GM23248 (cell line): ENCODE results near the genes SEC22C and HIGD1A.

- RAMPAGE, long total RNA, result no peak
Measured at GRCh38 chr3:42052340-42053639, 38.4 kb upstream of the TRAK1 start.

GRCh38 chr3:42148973-42149472, 57.9 kb downstream of the TRAK1 start:
- RAMPAGE, long total RNA, result no peak

DNA sequence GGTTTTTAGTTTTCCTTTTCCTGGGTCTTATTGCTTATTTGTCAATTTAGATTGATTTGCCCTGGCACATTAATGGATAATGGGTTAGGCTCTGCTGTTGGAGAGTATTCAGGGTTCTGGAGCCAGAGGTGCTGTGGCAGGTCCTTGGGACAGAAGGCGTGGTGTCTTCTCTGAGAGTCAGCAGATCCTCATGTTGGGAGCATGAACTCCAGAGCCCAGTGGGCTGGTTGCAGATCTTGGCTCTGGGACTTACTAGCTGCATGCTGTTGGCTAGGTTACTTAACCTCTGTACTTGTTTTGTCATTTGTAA, 77.7 kb downstream of the CCK start:
- RAMPAGE, long total RNA, result no peak

- RAMPAGE, long total RNA, result no peak
Measured at GRCh38 chr3:42230832-42231232, 35.2 kb downstream of the CCK start.

DNA sequence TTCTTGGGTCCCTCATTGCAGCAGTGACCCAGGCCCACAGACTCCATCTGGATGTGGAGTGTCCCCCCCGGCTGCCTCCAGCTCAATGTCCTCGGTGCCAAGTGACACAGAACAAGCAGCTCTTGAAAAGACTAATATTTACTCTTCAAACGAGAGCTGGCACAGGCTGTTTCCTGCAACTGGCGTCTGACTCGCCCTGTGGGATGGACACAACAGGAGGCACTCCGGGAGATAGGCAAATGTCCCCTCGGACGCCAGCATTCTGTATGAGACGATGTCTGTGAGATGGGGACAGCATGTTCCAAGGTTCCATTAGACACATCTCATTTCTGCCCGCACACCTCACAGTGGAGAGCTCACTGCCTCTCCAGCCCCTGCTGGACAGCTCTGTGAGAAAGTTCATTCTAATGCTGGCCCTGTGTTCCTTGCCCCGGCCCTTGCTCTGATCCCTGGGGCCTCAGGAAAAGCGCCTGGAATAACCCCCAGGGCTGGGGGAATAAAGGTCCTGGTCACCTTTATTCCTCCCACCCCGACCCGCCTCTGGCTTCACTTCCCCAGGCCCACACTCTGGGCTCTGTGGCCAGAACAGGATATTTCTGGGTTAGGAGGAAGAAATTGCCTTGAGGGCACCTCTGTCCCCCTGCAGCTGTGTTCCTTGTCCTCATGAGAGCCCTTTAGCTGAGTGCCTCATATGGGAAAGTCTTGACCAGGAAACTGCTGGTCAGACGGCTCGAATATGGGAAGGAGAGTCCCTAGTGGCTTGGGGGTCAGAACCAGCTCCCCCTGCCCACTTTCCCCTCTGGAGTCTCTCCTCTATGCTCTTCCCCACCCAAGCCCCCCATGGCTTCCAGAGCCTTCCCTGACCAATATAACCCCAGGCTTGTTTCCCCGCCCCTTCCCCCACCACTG, 36.7 kb downstream of the SEC22C start:
- RAMPAGE, long total RNA, result no peak

DNA sequence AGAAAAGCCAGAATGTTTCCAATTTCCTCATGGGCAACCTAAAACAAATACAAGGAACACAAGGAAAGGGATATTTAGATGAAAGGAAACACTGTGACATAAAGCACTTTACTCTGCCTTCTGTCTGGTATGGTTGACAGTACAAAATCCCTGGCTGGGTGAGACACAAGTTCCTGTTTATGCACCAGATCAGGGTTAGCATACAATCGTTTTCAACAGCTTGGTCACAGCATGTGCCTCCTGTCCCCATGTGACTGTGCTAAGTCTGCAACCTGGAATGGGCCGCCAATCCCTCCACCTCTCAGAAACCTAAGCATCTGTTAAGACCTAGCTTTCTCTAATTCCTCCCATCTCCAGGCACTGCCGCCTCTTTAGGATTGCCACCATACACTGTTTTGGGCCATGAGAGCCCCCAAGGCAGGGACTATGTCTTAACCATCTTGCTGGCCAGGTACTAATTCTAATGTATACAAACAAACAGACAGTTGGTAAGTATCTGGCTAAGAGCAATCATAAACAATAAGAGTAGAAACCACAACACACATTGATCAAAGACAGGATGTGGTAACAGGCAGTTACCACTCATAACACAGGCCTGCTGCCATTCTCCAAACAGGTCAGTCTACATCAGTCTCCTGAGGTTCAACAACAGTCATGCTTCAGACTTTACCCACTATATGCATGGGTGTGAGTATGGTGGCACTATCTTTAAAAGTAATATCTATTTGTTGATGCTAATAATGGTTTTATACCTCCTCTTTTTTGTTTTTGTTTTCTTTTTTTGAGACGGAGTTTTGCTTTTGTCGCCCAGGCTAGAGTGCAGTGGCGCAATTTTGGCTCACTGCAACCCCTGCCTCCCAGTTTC, 25.6 kb downstream of the SEC22C start:
- RAMPAGE, long total RNA, result no peak

DNA sequence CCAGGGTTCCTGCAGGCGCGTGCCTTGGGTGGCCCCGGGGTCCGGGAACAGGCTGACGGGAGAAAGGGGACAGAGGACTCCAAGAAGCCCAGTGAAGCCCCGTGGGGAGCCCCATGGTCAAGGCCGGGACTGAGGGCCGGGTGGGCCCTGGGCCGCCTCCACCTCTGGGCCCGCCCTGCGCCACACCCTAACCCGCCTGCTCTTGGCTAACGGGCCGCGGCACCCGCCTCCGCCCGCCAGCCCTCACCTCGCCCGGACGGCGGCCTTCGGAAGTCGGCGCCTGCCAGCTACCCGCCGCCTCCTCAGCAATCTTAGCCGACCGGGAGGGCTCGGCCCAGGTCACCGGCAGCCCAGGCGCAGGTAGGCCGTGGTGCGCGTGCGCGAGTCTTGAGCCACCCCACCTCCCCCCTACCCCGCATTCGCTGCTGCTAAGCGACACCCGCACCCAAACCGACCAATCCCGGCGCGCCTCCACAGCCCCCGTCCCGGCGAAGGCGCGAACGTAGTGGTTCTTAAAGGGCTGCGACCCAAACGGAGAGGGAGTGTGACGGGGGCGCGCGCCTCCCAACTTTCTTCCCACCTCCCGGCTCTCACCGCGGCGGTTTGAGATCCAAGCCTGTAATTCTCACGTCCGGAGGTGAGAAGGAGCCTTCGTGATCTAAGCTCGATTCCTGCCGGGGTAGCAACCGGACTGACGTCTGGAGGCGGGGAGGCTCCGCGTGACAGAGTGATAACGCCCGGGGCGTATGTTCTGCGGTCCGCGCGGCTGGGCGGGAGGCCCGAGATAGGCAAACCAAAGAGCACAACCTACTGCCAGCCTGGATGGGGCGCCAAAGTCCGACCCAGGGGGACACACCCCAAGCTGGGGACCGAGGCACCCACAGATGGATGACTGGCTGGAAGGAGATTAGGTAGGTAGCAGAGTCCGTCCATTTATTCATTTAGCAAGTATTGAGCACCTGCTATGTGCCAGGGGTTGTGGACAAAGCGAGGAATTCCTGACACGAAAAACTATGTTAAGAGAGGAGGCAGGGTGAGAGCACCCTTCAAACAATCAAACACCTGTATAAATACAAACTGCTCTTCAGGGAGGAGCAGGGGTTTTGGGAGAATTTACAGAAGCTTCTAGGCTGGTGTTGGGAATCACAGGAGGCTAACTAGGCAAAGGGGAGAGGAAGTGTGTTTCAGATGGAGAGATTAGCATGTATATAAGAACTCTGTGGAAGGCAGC, at the start of gene SEC22C:
Gene SEC22C (minus strand): TSS at position 369 of the 1,231 bp plus-strand sequence.
- RAMPAGE, long total RNA, result start-site peak on the minus strand centred at position 342 of the sequence, 42 bp wide, 184 and 53 reads in 2 replicates

- RAMPAGE, long total RNA, result no peak
Measured at GRCh38 chr3:42636699-42637612, 16.5 kb upstream of the ZBTB47 start.

GRCh38 chr3:42651530-42651973, 1.9 kb upstream of the ZBTB47 start:
- RAMPAGE, long total RNA, result no peak

DNA sequence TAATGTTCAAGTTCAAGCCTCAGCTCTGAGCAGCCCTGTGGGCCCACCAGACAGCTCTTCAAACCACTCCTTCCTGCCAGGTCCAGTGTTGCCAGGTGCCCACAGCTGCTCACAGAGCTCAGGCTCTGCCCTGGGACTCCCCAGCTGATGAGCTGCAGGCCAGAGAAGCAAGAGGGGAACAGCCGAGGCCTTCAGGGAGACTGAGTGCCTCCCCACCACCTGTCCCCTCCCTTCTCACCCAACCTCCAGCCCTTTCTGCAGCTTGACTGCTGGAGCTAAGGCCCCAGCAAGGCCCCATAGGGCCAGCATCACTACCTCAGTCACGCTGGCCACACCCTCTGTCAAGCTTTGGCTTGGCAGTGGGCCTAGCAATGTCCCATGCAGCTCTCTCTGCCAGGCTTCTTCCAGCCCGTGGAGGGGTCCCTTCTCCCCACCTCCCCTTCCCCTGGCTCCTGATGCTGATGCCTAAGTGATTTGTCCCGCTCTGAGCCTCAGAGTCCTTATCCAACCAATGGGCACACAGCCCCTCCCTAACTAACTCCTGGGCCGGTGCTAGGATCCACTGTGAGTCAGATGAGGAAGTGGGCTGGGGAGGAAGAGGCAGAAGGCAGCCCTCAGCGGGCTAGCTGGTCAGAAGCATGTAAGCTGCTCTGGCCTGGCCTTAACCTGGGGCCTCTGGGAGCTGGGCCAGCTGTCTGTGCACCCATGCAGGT, 1.0 kb upstream of the ZBTB47 start:
- RAMPAGE, long total RNA, result no peak

DNA sequence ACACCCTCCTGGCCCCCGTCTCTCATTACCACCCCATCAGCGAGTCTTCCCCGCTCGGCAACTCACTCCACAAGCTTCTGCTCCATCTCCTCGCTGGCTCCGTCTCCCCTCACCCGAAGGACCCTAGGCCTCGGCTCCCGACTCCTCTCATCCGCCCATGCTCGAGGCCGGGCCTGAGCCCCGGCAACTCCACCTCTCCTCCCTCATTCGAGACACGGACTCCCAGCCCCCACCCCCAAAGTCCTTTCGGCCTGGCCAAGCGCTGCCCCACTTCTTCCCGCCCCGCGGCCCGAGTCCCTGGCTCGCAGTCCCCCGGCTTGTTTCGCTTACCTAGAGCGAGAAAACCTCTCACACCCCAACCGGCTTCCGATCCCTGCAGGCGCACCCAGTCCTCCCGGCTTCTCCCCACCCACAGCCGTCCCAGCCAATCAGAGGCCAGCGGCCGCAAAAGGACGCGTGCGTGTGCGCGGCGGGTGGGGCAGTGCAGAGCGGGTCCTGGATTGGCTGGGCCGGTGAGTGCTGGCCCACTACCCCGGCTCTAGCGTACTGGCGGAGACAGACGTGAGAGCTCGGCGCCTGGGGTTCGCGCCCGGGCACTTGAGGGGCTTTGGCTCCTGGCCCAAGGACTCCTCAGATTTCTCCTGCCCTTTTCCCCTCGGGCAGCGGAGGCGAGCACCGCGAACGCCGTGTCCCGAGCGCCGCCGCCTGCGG, at the start of gene HIGD1A:
Gene HIGD1A (minus strand): TSS at position 385 of the 711 bp plus-strand sequence.
- RAMPAGE, long total RNA, result start-site peak on the minus strand centred at position 373 of the sequence, 50 bp wide, 2,223 and 2,721 reads in 2 replicates

DNA sequence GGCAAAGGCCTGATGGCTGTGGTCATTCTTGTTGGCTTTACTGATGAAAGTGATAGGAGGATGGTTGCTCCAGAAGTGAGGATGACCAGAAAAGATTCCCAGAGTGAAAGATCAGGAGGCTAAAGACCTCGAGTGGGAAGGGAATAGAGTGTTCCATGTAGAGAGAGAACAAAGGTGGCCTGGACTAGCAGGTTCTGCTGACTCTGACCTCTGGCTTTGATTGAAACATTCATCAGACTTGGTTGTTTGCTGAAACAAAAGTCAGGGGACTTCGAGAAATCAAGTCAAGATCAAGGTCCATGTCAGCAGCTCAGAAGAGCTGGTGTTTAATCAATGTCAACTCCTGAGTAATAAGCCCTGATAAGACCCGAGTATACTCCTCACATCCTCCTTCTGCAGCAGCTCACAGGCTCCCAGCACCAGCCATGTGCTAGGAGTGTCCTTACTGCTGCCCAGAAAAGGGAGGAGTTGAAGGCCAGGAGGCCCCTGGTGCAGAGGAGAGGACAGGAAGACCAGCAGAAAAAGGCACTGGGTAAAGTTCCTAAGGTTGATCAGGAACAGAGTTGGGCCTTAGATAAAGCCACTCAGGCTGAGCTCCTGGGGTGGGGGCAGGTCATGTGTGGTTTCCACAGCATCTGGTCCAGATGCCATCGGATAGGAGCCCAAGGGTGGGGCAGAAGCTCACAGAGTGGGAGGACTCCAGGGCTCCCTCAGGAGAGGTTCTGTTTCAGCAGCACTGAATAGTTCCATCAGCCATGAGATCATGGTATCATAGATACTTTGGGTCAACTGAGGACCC, 19.8 kb downstream of the CYP8B1 start:
- RAMPAGE, long total RNA, result no peak

- RAMPAGE, long total RNA, result no peak
Measured at GRCh38 chr3:42871642-42872533, 3.8 kb downstream of the CYP8B1 start.

DNA sequence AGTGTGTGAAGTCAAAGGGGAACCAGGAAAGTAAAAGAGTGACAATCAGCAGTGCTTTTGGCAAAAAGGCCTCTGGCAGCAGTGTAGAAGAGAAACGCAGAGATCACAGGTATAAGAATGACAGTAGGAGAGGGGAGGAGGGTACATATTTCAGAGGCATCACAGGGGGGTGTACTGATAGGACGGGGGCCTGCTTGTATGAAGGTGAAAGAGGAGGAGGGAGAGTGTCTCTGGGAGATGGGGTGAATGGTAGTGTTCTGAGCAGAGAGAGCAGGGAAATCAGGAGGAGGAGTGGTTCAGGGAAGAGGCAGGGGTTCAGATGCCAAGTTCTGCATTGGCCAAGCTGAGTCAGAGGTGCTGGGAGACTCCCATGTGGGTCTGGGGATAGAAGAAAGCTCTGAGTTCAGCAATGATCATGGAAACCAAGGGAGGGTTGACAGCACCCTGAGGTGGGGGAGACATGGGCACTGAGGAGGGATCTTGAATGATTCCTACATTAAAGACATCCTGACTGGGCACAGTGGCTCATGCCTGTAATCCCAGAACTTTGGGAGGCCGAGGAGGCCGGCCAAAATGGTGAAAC, 3.0 kb downstream of the CYP8B1 start:
- RAMPAGE, long total RNA, result no peak

- RAMPAGE, long total RNA, result no peak
Measured at GRCh38 chr3:42996546-42997198, 17.6 kb downstream of the GASK1A start.

DNA sequence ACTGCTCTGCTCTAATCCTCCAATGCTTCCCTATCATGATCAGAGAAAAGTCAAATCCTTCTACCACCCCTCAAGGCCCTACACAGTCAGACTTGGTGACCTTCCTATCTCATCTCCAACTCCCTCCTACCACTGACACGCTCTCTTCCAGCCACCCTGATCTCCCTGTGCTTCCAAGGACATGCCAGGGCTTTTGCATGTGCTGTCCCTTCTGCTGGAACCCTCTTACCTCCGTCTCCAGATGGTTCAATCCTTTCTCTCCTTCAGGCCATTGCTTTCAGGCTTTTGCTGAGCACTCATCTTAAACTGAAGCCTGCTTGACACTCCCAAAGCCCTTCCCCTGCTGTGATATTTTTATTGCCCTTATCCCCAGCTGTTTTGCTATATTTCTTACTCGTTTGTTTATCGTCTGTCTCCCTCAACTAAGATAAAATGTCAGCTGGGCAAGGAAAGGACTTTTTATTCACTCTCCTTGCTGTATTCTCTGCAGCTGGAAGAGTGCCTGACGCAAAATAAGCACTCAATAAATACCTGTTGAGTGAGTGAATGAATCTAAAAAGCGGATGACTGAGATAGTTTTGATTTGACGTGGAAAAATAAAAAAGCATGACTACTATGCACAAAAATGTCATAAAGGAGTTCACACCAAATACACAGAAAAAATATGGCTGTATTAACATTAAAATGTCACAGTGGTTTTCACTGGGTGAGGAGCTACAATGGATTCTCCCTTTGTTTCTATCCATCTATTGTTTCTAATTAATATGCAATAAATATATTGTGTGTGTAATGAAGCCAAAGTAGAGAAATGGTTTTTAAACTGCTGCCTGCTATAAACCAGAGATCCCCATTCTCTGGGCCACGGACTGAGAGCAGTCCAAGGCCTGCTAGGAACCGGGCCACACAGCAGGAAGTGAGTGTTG, 84.8 kb upstream of the POMGNT2 start:
- RAMPAGE, long total RNA, result no peak

DNA sequence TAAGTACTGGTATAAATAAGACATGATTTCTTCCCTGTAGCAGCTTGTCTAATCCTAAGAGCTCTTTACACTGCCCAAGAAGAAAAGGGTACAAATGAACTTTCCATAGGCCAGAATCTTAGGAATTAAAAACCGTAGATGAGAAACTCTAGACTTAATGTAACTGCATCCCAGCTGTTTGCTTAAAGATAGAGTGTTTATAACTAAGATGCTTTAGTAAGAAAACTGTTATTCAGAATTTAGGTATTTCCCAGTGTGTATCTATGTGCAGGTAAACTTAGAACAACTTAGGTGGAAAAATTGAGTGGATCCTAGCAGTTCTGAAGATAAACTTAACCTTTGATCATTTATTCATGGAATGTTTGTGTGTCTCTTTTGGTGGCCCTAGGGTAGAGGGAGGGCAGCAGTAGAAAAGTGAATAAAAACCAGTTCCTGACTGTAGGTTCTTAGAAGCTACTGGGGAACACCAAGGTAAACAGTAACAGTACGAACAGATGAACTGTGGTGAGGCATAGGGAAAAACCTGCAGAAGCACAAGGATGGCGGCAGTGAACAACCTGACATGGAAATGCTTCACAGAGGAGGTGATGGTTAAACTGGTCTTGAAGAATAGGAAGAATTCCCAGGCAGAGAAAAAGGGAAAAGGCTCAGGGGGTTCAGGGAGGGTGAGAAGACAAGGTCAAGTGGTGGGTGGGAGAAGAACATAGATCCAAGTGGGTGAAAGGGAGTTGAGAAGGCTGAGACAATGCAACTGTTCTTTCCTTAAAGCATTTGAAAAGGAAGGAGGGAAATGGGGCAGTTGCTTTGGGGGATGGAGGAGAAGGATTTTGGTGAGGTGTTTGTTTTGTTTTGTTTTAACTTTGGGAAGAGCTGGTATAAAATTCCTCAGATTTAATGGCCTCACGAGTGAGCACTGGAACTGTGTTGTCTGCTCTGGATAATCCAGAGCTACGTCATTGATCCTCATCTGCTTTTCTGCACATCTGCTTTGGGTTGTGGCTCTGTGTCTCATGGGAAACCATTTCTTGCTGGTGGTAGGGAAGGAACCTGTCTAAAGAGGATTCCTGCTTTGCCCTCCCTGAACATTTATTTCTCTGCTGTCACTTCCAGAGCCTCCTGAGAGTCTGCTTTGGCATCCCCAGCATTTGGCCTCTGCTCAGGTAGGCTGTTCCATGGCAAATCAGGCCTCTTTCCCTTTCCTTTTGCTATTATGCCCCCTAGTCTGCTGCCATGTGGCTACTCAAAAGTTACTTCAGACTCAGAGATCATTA, 2.7 kb downstream of the SNRK start:
- RAMPAGE, long total RNA, result no peak

DNA sequence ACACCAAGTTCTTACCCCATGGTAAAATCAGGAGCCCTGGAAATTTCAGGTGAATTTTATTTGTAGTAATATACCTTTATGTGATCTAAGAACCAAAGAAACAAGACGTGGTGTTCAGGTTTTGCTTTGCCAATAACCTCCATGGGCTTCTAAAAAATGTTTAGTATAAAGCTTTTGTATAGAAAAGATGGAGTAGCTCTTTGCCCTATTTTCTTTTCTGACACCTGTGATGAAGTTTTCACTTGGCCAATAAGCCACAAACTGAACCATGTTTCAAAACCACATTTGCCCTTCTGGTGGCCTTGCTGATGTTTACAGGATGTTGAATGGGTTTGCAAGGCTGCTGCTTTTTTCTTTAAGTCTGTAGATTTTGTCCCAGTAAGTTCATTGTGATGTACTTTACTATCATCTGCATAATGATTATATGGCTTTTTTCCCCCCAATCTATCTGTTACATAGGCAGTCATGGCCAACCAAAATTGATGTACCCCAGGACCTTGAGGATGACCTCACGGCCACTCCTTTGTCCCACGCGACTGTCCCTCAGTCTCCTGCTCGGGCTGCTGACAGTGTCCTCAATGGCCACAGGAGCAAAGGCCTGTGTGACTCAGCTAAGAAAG, 60.6 kb downstream of the SNRK start:
- RAMPAGE, long total RNA, result no peak

- RAMPAGE, long total RNA, result no peak
Measured at GRCh38 chr3:43572609-43572902, 49.3 kb downstream of the ANO10 start.

GRCh38 chr3:43737133-43737781, 46.5 kb downstream of the ABHD5 start:
- RAMPAGE, long total RNA, result no peak